Mesothelial cell of epicardium (in vitro differentiated cells): Measurements from ENCODE around the genes RPL10, PLXNA3, FUNDC2 and IL9R.

DNA sequence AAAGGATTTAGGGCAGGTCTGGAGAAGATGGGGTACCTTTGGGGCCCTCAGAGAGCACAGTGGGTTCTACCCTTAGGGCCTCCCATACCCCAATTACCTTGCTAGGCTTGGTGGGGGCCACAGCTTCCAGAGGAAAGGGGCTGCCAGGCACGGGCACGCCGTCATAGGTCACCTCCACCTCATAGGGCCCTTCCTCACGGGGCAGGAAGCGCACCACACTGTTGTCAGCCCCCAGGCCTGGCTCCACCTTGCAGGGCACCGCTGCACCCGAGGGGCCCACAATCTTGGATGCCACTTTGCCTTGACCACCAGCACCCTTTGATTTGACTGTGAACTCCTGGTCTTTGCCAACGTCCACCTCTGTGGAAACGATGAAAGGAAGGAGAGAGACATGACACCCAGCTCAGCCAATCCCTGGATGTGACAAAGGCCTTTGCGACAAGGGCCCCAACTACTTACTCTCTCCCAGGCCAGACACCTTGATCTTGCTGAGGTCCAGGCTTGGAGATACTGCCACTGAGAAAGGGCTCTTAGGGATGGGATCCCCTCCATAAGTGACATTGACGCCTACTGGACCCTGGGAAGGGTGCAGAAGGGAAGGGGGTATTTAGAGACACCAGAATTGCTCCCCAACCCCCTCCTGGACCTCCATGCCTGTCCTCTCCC lies 13.1 kb downstream of the FLNA start:
- PRO-cap: no peak

DNA sequence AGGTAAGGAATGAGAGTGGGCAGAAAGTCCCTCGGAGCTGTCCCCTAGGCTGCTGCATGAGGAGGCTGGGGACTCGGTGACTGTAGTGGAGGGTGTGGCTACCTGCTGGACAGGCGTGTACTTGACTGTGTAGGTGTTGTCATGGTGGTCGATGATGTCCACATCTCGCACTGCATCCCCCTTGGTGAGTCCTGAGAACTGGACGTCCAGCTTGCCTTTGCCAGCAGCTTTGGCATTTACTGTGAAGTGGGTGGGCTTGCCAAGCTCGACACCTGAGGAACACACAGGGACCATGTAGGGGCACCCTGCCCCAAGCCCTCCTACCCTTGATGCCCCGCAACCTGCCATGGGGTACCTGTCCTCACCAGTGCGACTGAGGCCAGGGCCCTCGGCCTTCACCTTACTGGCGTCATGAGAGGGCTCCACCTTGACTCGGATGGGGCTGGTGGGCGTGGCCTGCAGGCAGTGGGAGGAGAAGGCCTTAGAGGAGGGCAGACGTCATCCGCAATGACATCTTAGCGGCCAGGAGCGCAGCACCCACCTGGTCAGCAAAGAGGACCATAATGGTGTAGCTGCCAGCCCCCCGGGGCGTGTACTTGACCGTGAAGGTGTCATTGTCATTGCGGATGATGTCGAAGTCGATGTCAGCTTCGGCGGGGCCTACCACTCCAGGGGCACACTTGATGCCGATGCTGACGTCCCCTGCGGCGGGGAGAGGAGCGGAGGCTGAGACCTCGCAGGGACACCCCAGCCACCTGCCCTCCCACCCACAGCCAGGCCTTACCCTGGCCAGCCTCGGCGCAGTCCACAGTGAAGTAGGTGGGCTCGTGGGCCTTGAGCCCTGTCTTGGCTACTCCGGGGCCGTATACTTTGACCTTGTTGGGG lies 12.3 kb downstream of the FLNA start:
- PRO-cap: no peak

DNA sequence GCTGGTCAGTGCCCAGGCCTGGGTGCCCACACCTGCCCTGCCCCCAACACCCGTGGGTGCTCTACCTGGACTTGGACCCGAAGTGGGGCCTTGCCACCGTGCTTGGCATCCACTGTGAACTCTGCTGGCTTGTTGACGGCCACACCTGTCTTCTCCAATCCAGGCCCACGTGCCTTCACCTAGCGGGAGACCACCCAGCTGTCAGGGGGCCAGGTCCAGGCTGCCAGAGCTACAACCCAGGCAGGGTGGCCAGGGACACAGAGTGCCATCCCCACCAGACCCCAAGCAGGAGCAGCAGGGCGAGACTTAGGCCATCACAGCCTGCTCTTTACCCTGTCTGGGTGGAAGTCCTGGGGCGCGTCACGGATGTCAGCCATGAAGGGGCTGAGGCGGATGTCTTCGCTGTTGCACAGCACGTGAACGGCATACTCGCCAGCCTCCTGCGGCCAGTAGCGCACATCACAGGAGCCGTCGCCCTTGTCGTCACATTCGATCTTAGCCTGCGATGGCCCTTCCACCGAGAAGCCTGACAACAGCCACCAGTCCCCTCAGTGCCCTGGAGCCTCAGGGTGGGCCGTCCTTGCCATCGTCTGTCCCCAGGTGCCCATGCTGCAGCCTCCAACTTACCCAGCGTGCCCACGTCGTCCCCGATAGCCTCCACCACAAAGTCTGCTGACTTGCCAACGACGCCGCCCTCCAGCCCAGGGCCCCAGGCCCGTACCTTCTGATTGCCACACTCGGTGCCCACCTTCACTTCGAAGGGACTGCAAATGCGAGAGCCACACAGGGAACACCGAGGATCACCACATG lies 10.0 kb downstream of the FLNA start:
- PRO-cap: no peak

DNA sequence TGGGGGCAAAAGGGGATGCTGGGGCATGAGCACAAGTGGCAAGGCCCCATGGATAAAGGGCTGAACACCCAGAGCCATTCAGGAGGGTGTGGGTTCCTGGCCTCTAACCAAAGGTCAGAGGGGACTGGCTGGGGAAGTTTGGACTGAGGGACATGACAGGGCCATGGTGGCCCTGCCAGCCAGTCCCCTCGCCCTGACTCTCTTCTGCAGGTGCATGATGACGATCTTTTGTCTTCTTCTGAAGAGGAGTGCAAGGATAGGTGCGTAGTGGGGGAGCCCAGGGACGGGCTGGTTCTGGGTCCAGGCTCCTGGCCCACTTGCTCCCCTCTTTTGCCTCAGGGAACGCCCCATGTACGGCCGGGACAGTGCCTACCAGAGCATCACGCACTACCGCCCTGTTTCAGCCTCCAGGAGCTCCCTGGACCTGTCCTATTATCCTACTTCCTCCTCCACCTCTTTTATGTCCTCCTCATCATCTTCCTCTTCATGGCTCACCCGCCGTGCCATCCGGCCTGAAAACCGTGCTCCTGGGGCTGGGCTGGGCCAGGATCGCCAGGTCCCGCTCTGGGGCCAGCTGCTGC lies 1.5 kb downstream of the EMD start:
- PRO-cap: no peak

DNA sequence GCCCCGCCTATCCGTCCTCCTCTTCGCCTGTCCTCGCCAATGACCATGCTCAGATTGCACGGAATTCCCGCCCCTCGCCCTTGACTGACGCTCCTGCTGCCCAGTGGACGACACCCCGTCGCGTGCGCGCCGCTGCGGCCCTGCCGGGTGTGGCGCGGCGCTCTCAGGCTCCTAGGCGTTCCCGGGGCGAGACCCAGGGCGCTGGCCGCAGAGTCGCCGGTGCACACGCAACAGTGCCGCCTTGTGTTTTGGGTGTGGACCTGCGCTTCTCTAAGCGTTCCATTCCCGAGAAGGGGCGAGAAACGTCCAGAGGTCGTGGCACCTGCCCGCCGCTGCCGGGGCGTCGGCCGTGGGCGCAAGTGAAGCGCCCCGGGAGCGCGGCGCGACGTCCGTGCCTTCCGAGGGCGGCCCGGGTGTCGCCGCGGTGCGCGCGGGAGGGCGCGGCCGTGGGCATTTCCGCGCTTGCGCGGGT lies 8.1 kb upstream of the RPL10 start:
- PRO-cap: no peak

GRCh38 chrX:154397985-154398443 lies at the start of gene RPL10:
RPL10 (plus strand) TSS chrX:154398377.
- PRO-cap: bidirectional peak, plus-strand start at chrX:154398377, minus-strand start at chrX:154398226

- PRO-cap: bidirectional peak, plus-strand start at chrX:154458281, minus-strand start at chrX:154458222
These were observed at the start of gene PLXNA3 for GRCh38 chrX:154457561-154458444. PLXNA3 (plus strand) TSS chrX:154458281.

- PRO-cap: no peak
These were observed 1.0 kb upstream of the DKC1 start for GRCh38 chrX:154761352-154762287.

- PRO-cap: no peak
These were observed 4.5 kb downstream of the MPP1 start for GRCh38 chrX:154800705-154801295.

GRCh38 chrX:154827946-154828604 lies 6.4 kb downstream of the SMIM9 start:
- PRO-cap: no peak

GRCh38 chrX:155026750-155027707 lies at the start of gene FUNDC2:
FUNDC2 (plus strand) TSS chrX:155026844.
- PRO-cap: bidirectional peak, plus-strand start at chrX:155027181, minus-strand start at chrX:155026685; bidirectional peak, plus-strand start at chrX:155027354, minus-strand start at chrX:155027406

DNA sequence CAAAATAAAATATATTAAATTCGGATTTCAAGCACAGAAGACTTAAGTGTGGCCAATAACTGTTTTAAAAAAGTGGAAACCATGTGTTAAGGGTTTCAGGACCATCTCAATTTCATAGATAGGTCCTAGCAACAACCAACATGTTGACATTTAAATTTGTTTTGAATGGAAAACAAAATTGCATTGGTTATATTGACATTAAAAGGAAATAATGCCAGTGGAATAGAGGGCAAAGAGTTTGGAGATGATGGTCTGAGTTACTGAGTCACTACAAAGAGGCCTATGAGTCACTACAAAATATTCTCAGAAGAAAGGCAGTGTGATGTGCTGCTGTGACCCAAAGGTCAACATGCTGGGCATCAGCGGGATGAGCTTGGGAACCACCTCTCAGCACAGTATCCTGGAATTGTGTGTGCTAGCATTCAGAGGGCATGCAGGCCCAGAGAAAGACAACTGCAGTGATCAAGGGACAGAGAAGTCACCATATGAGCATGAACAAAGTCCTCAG lies 2.8 kb downstream of the CMC4 start:
- PRO-cap: no peak

- PRO-cap: no peak
These were observed 919 bp downstream of the CMC4 start for GRCh38 chrX:155069878-155070555.

GRCh38 chrX:155147521-155147949 lies 68.7 kb upstream of the VBP1 start:
- PRO-cap: no peak

GRCh38 chrX:155276533-155277403 lies 12.5 kb upstream of the RAB39B start:
- PRO-cap: no peak

DNA sequence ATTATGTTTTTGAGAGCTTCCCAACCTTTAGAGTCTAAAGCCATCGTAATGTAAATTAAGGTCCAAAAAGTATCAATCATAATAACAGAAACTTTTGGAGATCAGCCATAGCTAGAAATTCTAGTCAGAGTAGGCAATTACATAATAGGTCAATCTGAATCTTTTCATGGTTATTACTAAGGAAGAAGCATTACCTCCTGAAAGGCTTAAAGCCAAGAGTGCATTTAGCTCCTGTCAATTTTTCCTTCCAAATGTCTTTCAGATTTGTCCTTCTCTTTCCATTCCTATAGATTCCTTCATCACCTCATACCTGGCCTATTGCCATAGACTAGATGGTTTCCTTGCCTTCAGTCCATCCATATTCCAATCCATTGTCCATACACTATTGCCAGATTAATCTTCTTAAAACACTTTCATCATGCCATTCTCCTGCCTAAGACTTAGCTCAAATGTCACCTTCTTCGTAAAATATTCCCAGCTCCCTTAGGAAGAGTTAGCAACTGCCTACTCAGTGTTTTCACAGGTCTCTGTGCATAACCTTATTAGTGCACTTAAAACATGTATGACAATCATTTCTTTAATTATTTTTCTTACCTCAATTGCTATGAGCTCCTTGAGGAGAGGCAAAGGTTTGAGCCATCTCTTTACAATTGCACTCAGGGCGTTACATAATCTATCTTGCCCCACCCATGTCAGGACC lies 52.8 kb upstream of the SPRY3 start:
- PRO-cap: no peak

DNA sequence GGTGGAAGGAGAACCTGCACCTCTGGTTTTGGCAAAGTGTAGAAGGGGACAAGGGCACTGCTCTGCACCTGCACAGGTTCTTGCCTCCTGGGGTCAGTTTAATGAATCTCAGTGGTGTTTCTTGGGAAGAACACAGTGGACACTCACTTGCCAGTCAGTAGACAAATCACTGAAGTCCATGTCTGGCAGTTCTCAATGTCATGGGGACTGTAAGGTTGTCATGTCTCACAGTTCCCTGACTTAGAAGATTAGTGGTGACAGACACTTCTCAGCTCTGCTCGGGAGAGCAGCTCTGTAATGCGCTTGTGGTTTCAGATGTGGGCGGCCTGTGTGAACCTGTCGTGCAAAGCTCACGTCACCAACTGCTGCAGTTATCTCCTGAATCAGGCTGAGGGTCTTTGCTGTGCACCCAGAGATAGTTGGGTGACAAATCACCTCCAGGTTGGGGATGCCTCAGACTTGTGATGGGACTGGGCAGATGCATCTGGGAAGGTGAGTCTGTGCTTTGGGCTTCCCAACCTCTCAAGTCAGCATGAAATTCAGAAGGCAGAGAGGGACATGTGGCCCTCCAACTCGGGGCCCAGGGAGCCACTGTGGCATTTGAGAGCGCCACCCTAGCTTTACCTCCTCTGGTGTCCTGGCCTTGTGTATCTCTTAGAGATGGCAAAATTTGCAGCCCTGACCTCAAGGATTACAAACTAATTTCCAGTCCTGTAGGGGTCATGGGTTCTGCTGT lies at the start of gene IL9R:
IL9R (plus strand) TSS at position 401 of the 736 bp plus-strand sequence.
- PRO-cap: no peak